ENCODE data around the gene BCL3.

DNA sequence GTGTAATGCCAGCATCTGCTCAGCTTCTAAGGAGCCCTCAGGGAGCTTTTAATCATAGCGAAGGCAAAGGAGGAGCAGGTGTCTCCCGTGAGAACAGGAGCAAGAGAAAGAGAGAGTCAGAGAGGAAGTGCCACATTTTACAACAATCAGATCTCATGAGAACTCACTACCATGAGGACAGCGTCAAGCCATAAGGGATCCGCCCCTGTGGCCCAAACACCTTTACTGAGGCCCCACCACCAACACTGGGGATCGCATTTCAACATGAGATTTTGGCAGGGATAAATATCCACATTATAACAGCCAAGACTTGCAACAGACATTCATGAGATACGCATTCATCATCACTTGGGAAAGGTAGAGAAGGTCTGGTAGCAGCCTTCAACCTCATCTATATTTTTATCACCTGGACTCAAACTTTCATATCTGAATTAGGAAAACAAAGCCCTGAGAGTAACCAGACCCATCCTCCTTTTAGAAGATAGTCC is 5.7 kb downstream of the IGSF23 start:
- RRBS: no CpG with 5 or more reads among the region's 6 CpGs
CAGE:
- cytosol, long polyA plus RNA: no peak
- long polyA plus RNA: no peak
- nucleus, long polyA plus RNA: no peak

GRCh38 chr19:44677048-44677587 is 5.8 kb downstream of the CEACAM19 start:
- RRBS: no CpG with 5 or more reads among the region's 4 CpGs
CAGE:
- cytosol, long polyA plus RNA: no peak
- long polyA plus RNA: no peak
- nucleus, long polyA plus RNA: no peak

DNA sequence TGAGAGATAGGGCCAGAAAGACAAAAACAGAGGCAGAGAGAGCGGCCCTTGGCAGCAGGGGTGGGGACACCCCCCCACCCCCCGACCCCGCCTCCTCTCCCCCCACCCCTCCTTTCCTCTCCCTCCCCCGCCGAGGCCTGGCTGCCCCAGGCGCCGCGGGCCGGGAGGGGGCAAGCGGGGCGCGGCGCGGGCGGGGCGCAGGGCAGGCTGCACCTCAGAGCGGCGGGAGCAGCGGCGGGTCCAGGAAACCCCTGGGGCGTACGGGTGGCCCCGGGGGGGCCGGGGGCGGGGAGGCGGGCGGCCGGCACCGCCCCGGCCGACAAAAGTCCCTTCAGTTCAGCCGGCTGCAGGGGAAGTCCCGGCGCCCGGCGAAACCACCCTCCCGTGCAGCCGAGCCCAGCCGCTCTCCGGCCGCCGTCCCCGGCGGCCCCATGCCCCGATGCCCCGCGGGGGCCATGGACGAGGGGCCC is at the start of gene BCL3:
Gene BCL3 (plus strand): TSS at position 349 of the 470 bp plus-strand sequence.
- RRBS: 2% methylated on average over 22 of the region's 48 CpGs
CAGE:
- cytosol, long polyA plus RNA: no peak
- long polyA plus RNA: no peak
- nucleus, long polyA plus RNA: no peak

- RRBS: no CpG with 5 or more reads among the region's 2 CpGs
CAGE:
- cytosol, long polyA plus RNA: no peak
- long polyA plus RNA: no peak
- nucleus, long polyA plus RNA: no peak
Measured at GRCh38 chr19:44774619-44774965, 3.1 kb upstream of the CBLC start.

GRCh38 chr19:44818579-44819292 is 9.8 kb downstream of the BCAM start:
- RRBS: no CpG with 5 or more reads among the region's 25 CpGs
CAGE:
- cytosol, long polyA plus RNA: no peak
- long polyA plus RNA: no peak
- nucleus, long polyA plus RNA: no peak

- RRBS: no CpG with 5 or more reads among the region's 10 CpGs
CAGE:
- cytosol, long polyA plus RNA: no peak
- long polyA plus RNA: no peak
- nucleus, long polyA plus RNA: no peak
Measured at GRCh38 chr19:44857668-44858319, 11.7 kb downstream of the NECTIN2 start.

GRCh38 chr19:44859746-44860297 is 13.7 kb downstream of the NECTIN2 start:
- RRBS: no CpG with 5 or more reads among the region's 13 CpGs
CAGE:
- cytosol, long polyA plus RNA: no peak
- long polyA plus RNA: no peak
- nucleus, long polyA plus RNA: no peak

DNA sequence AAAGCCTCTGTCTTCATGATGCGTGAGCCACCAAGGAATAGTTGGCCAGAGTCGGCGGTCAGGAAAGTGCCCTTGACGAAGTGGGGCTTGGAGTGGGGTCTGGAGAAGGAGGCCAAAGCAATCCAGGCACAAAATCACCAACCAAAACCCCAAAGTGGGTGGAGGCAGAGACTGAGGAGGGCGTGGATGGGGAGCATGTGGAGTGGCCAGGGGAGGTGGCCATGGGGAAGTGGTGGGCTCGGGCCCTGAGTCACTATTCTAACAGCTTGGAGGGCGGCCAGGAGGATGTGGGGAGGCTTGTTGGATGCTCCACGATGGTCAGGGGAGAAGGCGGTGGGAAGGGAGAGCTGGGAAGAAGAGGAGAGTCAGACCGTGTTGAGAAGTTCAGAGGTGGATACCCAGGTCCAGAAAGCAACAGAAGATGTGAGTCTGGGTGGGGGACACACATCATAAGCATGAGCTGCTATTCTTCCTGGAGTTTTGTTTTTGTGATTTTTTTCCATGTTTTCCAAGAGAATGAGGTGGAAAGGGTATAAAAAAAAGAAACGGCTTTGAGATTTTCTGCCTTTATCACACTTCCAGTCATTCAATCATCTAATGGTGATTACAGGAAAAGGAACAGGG is 20.9 kb upstream of the TOMM40 start:
- RRBS: no CpG with 5 or more reads among the region's 11 CpGs
CAGE:
- cytosol, long polyA plus RNA: no peak
- long polyA plus RNA: no peak
- nucleus, long polyA plus RNA: no peak

DNA sequence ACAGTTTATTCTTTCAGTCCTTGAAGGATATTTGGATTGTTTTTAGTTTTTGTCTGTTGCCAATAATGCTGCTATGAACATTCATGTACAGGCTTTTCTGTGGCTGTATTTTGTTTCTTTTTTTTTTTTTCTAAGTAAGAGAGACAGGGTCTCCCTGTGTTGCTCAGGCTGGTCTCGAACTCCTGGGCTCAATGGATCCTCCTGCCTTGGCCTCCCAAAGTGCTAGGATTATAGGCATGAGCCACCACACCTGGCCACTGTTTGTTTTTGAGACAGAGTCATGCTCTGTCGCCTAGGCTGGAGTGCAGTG is 3.9 kb downstream of the CLPTM1 start:
- RRBS: no CpG with 5 or more reads among the region's 2 CpGs
CAGE:
- cytosol, long polyA plus RNA: no peak
- long polyA plus RNA: no peak
- nucleus, long polyA plus RNA: no peak

- RRBS: no CpG with 5 or more reads among the region's 21 CpGs
CAGE:
- cytosol, long polyA plus RNA: no peak
- long polyA plus RNA: no peak
- nucleus, long polyA plus RNA: no peak
Measured at GRCh38 chr19:45021834-45022572, 16.8 kb upstream of the CLASRP start.

DNA sequence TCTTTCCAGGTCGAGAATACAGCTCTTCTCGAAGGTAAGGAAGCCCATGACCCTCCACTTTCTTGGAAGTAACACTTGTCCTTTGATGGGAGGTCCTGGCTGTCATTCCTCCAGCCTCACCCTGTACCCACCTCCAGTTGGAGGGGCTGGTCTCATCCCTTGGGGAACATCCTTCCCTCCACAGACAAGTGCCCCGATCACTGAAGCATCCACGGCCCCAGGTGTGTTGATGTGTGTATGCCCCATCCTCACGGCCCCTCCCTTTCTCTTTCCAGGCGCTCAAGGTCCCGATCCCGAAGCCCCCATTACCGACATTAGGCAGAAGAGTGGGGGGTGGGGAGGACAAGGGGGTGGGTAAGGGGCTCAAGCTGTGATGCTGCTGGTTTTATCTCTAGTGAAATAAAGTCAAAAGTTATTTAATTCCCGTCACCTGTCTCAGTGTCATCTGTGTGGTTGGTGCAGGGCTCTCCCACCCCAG is 5.7 kb downstream of the ZNF296 start:
- RRBS: no CpG with 5 or more reads among the region's 10 CpGs
CAGE:
- cytosol, long polyA plus RNA: no peak
- long polyA plus RNA: no peak
- nucleus, long polyA plus RNA: no peak

- RRBS: no CpG with 5 or more reads among the region's 6 CpGs
CAGE:
- cytosol, long polyA plus RNA: no peak
- long polyA plus RNA: no peak
- nucleus, long polyA plus RNA: no peak
Measured at GRCh38 chr19:45077318-45077692, 1.0 kb upstream of the ZNF296 start.

DNA sequence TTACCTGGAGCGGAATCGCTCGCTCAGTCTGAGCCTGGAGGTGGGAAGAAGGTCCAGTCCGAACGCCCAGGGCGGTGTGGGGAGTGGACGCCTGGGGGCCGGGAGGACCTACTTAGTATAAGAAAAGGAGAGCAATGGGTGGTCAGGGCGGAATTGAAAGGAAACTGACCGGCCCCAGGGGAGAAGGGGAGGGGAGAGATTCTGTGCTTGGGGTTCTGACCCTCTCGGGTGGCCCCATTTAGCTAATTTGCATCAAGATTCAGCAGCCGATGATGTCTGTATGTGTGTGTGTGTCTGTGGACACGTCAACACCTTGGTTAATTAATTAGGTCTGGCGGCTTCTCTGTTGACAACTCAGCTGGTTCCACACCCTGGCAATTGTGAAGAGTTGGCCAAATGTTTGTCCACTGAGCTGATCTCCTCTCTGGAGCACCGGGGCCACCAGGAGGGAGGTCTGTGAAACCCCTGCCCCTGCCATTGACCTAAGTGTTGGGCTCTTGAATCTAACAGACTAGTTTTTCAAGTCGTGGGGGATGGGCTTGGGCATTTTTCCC is 595 bp downstream of the GEMIN7 start:
- RRBS: under 1% methylated on average over 3 of the region's 16 CpGs
CAGE:
- cytosol, long polyA plus RNA: no peak
- long polyA plus RNA: no peak
- nucleus, long polyA plus RNA: no peak

DNA sequence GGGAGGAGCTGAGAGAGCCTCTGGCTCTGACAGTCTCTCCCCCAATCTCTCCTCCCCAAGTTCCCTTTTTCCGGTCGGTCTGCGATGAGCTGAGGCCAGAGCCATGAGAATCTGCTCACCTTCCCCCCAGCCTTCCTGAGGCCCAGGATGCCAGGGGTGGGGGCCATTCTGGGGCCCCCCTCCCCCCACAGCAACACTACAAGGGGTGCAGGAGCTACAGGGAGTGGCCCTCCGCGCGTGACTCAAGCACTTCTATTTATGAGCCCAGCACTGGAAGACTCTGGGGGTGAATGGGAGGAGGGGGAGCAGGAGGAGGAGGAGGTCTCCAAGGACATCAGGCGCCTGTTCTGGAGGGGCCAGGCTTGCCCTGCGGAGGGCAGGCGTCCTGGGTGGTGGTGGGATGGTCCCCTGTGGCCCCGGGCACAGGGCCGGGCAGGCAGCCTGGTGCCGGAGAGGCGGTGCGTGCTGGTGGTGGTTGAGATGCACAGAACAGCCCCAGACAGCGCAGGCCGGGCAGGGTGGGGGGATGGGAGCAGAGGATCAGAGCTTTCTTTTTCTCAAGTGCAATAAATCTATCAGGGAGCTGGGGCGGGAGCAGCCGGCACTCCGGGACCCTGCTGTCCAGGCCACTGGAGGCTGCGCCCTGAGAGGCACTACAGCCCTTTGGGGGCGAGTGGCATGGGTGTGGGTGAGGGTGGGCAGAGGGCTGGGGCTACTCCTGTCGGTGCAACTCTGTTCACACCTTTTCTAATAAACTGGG is 14.1 kb downstream of the NKPD1 start:
- RRBS: 92% methylated on average over 6 of the region's 22 CpGs
CAGE:
- cytosol, long polyA plus RNA: no peak
- long polyA plus RNA: no peak
- nucleus, long polyA plus RNA: no peak

DNA sequence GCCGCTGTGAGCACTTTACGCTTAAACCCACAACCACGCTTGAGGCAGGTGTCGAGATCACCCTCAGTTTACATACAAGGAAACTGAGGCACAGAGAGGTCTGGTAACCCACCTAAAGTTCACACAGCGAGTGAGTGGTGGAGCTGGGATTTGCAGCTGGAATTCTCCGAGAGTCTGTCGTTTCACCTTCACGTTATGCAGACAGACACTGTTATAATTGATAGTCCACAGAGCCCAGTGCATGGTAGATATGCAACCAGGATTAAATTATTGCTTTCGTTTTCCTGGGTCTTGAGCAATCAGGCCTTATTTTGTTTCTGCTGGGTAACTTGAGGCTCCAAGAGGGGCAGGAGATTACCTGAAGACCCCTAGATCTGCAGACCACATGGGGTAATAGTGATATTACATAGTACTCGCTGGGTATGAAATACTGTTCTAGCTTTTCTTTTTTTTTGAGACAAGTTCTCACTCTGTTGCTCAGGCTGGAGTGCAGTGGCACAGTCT is 19.1 kb downstream of the MARK4 start:
- RRBS: no CpG with 5 or more reads among the region's 10 CpGs
CAGE:
- cytosol, long polyA plus RNA: no peak
- long polyA plus RNA: no peak
- nucleus, long polyA plus RNA: no peak

DNA sequence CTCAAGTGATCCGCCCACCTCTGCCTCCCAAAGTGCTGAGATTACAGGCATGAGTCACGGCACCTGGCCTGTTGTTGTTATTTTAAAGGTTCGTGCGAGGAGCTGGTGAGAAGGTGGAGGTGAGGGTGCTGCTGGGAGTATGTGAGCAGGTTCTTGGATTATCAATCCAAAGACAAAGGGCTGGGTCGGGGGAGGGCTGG is 1.6 kb downstream of the CKM start:
- RRBS: no CpG with 5 or more reads among the region's 5 CpGs
CAGE:
- cytosol, long polyA plus RNA: no peak
- long polyA plus RNA: no peak
- nucleus, long polyA plus RNA: no peak

GRCh38 chr19:45403344-45404526 is 1.1 kb downstream of the PPP1R13L start:
- RRBS: no CpG with 5 or more reads among the region's 30 CpGs
CAGE:
- cytosol, long polyA plus RNA: no peak
- long polyA plus RNA: no peak
- nucleus, long polyA plus RNA: no peak

- RRBS: no CpG with 5 or more reads among the region's 17 CpGs
CAGE:
- cytosol, long polyA plus RNA: no peak
- long polyA plus RNA: no peak
- nucleus, long polyA plus RNA: no peak
Measured at GRCh38 chr19:45404673-45404975, 245 bp downstream of the PPP1R13L start.

GRCh38 chr19:45405942-45406220 is 563 bp upstream of the POLR1G start:
- RRBS: 3% methylated on average over 4 of the region's 17 CpGs
CAGE:
- cytosol, long polyA plus RNA: no peak
- long polyA plus RNA: no peak
- nucleus, long polyA plus RNA: no peak

DNA sequence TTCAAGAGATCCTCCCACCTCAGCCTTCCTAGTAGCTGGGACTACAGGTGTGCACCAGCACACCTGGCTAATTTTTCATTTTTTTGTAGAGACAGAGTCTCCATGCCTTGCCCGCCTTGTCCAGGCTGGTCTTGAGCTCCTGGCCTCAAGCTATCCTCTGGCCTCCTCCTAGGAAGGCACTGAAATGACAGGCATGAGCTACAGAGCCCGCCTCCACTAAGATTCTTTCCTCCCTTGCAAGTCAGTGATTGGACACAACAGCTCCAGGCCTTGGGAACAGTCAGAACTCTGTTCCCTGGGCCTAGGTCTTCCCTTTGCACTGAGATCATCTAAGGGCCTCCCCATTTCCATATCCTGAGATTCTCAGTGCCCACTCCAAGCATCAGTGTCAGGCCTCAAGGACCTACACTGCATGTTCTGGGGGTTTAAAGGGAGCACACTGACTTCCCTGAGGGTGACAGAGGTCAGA is 17.1 kb upstream of the ERCC1 start:
- RRBS: no CpG with 5 or more reads among the region's 2 CpGs
CAGE:
- cytosol, long polyA plus RNA: no peak
- long polyA plus RNA: no peak
- nucleus, long polyA plus RNA: no peak

All from IMR-90 (cell line).